Cytotoxic T cell (primary cell): ENCODE measurements around a stretch of chr20.

DNA sequence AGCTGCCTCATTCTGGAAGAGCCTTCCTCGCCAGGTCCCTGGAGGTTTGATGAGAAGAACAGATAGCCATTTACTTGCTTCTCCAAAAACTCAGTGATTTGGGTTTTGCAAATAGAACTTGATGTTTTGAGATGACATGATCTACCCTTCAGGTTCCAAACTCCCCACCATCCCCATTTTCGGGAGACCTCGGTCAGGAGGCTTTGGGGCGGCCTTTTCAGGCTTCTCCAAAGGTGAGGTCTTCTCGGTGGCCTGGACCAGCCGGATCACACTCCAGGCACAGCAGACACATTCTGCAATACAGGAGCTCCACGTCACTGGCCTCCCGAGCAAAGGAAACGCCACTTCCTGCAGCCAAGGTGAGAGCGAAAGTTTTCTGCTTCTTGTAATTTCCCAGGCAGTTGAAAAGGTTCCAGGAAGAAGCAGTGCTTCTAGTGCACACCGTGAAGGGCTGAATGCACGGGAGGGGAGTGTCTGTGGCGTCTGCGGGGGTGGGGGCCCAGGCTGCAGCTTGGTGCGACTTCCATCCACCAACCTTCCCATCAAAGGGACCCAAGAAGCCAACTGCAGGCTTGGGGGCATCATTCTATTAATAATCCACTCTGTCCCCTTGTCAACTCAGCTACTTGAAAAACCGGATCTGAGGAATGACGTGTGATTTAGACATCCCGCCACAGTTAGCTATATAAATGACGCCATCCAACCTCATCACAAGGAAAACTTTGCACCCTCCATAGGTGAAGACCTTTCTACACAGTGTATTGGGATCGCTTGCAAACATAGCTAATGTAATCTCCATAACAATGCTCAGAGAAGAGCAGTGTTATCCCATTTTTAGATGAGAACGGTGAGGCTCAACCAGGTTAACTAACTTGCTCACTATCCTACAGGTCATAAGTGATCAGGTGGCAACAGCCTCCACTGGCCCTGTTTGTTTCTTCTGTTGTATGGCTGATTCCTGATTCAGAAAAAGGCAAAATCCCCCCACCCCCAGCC is 61.1 kb downstream of the NFATC2 start:
- PRO-cap, 2 experiments, result peak in 1 of 2 experiments; most common plus-strand start position 400 of the sequence (in 1); most common minus-strand start position 302 of the sequence (in 1)

GRCh38 chr20:51512578-51513294 is 29.8 kb downstream of the NFATC2 start:
- PRO-cap, 2 experiments, result peak in 2 of 2 experiments; most common plus-strand start chr20:51512855 (in 2); most common minus-strand start chr20:51512803 (in 1)

DNA sequence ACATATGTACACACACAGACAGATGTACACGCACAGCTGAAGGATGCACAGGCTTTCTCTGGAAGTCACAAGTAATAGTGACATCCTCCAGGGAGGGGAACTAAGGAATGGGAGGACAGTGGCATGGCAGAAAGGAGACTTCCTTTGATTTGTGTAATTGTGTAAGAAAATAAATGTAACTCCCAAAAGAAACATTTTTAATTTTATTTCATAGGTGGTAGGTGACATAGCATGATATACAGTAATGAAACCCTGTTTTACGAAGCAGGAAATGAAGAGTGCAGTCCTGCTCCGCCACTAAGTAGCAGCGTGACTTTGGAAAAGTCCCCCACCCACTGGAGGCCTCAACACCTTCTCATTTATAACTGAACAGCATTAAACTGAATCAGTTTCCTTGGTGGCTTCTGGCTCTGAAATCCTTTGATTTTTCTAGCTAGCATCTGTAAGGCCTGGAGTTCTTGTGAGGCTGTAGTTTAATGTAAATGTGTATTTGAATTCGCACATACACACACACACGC is 14.0 kb downstream of the NFATC2 start:
- PRO-cap, 2 experiments, result peak in 2 of 2 experiments; most common plus-strand start position 388 of the sequence (in 2); most common minus-strand start position 125 of the sequence (in 1)

- PRO-cap, 2 experiments, result no peak in any of the 2 experiments
These were observed 7.6 kb downstream of the NFATC2 start for GRCh38 chr20:51534730-51535555.

- PRO-cap, 2 experiments, result no peak in any of the 2 experiments
These were observed 20.1 kb upstream of the NFATC2 start for GRCh38 chr20:51562382-51563339.

- PRO-cap, 2 experiments, result no peak in any of the 2 experiments
These were observed 18.6 kb downstream of the ATP9A start for GRCh38 chr20:51749623-51749998.

DNA sequence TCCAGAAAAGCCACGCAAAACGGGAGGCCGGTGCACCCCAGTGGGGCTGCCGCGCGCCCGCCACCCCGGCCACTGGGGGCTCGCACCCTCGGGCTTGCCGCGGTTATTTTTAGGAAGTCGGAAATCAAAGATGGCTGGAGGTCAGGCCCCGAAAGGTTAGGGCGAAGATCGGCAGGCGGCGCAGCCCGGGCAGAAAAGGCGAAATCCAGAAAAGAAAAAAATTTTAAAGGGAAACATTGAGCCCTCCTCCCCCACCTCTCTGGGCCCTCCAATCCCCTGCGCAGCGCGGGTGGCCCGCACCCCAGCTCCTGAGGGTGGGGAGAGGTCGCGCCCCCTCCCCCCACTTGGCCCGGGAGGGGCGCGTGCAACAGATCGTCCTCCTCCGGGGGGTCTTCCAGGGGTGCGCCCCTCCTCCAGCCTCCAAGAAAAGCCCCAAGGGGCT is 895 bp downstream of the SALL4 start:
- PRO-cap, 2 experiments, result no peak in any of the 2 experiments

GRCh38 chr20:52105973-52106683 is 85.5 kb downstream of the ZFP64 start:
- PRO-cap, 2 experiments, result no peak in any of the 2 experiments

GRCh38 chr20:52190476-52191022 is 1.0 kb downstream of the ZFP64 start:
- PRO-cap, 2 experiments, result no peak in any of the 2 experiments

GRCh38 chr20:52339888-52340564 is 148.4 kb upstream of the ZFP64 start:
- PRO-cap, 2 experiments, result no peak in any of the 2 experiments

GRCh38 chr20:53075453-53076395 is 103.6 kb downstream of the TSHZ2 start:
- PRO-cap, 2 experiments, result no peak in any of the 2 experiments

GRCh38 chr20:53117731-53118291 is 145.7 kb downstream of the TSHZ2 start:
- PRO-cap, 2 experiments, result no peak in any of the 2 experiments

- PRO-cap, 2 experiments, result no peak in any of the 2 experiments
These were observed 154.1 kb downstream of the TSHZ2 start for GRCh38 chr20:53125817-53127085.

DNA sequence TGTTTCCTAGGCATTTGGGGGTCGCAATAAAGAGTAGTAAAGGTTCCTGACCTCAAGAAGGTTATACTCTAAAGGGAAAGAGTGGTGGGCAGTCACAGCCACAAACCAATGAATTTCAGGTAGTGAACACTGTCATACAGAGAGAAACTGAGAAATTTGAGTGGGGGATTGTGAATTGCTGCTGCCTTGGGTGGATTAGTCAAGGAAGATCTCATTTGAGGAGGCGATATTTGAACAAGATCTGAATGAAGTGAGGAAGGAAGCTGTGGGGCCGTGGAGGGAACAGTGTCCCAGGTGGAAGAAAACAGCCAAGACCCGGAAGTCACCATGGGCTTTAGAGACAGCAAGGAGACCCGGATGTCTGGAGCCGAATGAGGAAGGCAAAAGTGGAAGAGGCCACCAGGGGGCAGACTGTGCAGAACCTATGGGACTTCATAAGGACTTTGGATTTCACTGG is 185.7 kb downstream of the TSHZ2 start:
- PRO-cap, 2 experiments, result no peak in any of the 2 experiments

GRCh38 chr20:53162112-53162863 is 190.1 kb downstream of the TSHZ2 start:
- PRO-cap, 2 experiments, result no peak in any of the 2 experiments

DNA sequence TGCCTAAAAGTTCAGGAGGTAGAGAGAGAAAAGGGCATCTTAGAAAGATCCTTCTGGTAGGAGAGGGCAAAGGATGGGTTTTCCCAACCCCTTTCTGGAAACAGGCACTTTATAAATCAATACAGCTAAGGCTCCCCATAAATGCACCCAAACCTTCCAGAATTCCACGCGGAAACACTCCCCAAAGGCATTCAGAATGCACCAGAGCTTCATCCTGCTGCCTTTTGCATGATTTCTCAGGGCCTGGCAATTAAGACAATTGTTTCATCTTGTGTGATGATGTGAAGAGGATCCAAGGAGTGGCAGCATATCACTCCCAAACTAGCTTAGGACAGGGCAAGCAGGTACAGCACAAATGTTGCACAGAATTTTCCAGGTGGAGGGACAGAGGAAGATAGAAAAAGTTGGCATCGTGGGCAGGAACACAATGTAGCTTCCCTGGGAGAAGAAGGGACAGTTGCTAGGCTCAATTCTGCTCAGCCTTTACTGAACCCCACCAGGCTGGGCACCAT is 275.4 kb downstream of the ZNF217 start:
- PRO-cap, 2 experiments, result no peak in any of the 2 experiments

DNA sequence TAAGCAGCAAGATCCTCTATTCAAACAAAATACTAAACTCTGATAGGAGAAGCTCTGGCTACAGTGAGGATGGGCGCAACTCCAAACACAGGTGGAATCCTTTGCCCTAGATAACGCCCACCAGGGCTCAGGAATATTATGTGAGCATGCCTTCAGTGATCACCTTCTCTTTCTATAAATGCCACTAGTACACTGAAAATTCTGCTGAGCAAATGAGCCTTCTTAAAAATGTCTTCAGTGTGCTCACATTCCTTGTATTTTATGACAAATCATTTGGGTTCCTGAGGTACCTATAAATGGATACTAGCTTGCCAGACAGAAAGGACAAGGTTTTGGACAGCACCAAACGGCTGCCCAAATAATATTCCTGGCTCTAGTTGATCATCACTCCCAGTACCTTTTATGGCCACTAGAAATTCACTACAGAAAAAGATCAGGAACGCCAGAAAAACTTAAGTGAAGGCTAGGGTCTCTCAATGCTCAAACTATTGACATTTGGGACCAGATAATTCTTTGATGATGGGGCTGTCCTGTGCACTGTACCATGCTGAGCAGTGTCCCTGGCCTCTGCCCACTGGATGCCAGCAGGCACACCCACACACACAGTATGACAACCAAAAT is 13.1 kb downstream of the ZNF217 start:
- PRO-cap, 2 experiments, result no peak in any of the 2 experiments

GRCh38 chr20:53581373-53581836 is 12.2 kb downstream of the ZNF217 start:
- PRO-cap, 2 experiments, result no peak in any of the 2 experiments

DNA sequence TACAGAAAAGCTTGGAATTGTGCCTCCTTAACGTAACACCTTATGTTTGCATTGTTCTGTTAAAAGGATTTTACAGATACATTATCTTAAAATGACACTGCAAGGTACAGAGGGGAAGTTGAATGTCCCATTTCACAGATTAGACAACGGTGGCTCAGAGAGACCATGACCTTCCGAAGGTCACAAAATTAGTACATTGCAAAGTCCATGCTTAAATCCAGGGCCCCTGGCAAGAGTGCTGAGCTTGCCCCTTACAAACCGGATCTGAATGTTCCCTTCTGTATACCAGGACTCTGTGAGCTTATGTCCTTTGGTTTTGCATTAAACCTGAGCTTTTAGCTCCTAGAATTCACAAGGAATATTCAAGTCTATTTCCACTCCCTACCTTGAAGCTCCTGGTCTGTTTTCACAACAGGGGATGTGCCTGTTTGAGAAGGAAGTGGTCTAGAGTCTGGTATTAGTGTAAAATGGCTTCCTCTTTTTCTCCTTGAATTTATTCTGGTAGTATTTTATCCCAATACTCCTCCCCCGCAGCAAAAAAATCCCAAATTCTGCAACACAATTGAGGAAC is 28.9 kb upstream of the ZNF217 start:
- PRO-cap, 2 experiments, result no peak in any of the 2 experiments

GRCh38 chr20:53706716-53707219 is 113.1 kb upstream of the ZNF217 start:
- PRO-cap, 2 experiments, result peak in 1 of 2 experiments; most common plus-strand start chr20:53706852 (in 1)